GM23248 (cell line): Measurements from ENCODE around the genes TESMIN and SMIM38.

- RAMPAGE, long total RNA: no peak
These were observed 7.8 kb downstream of the AIP start for GRCh38 chr11:67490502-67491161.

- RAMPAGE, long total RNA: no peak
These were observed 448 bp upstream of the CDK2AP2 start for GRCh38 chr11:67508307-67508912.

DNA sequence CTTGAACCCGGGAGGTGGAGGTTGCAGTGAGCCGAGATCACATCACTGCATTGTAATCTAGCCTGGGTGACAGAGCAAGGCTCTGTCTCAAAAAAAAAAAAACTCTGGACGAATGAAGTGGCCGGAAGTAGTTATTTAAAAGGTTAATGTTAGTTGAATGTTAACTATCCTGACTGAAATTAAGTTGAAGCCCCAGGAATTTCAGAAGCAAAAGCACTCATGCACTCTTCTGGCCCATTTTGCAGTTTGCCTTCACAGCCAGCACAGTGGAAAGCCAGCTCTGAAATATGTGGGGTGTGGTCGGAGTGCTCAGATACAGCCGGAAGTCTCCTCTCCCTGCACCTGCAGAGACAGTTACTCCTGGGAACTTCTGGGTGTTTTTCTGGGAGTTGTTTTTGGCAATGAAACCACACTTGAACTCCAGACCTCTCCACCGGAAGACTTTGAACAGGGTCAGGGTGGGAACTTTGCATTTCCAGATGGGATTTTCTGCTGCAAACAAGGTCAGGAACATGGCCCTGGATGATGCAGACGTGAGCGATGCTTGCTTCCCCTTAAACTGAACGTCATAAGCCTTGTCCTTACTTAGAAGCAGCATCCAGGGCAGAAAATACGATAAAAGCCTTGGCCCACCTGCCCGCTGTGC, 21.4 kb upstream of the CABP2 start:
- RAMPAGE, long total RNA: no peak

DNA sequence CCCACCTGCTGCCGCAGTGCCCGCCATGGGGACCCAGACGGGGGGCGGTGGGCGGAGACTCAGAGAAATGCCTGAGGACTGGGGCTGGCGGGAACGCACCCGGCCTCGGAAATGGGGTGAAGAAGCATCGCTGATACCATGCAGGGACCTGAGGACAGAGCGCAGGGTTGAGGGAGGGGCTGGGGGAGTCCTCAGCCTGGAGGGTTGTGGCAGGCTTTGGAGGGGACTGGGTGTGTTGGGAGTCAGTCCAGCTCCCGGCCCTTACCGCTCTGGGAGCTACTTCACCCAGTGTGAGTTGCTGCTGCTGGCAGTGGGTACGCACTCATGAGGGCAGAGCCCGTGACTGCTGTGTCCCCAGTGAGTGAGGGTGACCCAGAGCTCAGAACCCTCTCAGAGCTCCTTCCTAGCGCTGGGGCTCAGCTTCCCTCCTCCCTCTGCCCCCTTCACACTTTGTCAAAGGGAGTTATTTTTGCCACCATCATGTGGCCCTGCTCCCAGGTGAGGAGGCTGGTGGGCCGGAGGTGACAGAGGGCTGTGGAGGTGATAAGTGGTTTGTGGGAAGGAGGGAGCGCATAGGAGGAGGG, 9.6 kb downstream of the NDUFV1 start:
- RAMPAGE, long total RNA: no peak

GRCh38 chr11:67848441-67848971, 155.4 kb downstream of the UNC93B1 start:
- RAMPAGE, long total RNA: no peak

GRCh38 chr11:67991683-67992080, 12.2 kb downstream of the UNC93B1 start:
- RAMPAGE, long total RNA: no peak

- RAMPAGE, long total RNA: no peak
These were observed 15.1 kb downstream of the TCIRG1 start for GRCh38 chr11:68053681-68054643.

DNA sequence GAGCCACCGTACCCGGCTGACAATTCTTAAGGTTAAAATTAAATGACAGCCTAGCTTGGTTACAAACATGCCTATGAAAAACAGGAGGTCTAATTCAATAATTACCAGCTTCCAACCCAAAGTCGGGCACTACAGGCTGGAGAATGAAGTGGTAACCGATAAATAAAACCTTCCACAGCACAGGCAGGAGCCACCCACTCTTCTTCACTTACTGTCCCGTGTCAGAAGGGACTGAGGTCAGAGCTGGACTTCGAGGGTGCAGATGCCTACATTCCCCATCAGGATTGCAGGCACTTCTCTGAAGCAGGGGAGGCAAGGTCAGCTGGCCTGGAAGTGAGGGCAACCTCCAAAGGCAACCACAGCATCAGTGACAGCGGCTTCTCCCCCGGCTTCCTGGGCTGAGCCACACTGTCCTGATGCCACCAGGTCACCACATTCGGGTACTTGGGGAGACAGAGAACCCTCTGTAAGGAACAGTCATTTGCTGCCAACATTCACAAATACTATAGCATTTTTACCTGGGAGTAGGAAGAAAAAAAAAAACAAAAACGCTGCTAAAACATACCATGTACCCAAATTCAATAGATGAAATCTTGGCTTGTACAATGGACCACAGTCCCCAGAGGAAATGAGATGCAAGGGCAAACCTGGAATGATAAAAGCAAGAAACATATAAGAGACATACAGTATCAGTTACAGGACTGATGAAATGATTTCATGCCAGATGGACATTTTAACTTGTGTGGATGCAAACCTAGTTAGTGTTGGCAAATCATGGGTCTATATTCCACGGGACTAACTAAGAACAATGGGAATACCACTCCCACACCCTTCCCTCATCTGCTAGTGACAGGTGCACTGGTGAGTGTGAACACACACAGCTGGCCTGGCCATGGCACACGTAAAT, 22.8 kb downstream of the TCIRG1 start:
- RAMPAGE, long total RNA: no peak

- RAMPAGE, long total RNA: no peak
These were observed 21.7 kb downstream of the CHKA start for GRCh38 chr11:68099296-68100011.

GRCh38 chr11:68315503-68316012, 3.2 kb downstream of the LRP5 start:
- RAMPAGE, long total RNA: no peak

GRCh38 chr11:68579674-68580333, 104.5 kb upstream of the GAL start:
- RAMPAGE, long total RNA: no peak

GRCh38 chr11:68750846-68751898, at the start of gene TESMIN:
Gene TESMIN, minus strand, starts transcription at chr11:68751520.
- RAMPAGE, long total RNA: no peak

GRCh38 chr11:69010771-69011769, 2.0 kb downstream of the MRGPRF start:
- RAMPAGE, long total RNA: no peak

- RAMPAGE, long total RNA: no peak
These were observed 304 bp downstream of the MRGPRF start for GRCh38 chr11:69012829-69013054.

GRCh38 chr11:69018198-69018624, 5.2 kb upstream of the MRGPRF start:
- RAMPAGE, long total RNA: no peak

DNA sequence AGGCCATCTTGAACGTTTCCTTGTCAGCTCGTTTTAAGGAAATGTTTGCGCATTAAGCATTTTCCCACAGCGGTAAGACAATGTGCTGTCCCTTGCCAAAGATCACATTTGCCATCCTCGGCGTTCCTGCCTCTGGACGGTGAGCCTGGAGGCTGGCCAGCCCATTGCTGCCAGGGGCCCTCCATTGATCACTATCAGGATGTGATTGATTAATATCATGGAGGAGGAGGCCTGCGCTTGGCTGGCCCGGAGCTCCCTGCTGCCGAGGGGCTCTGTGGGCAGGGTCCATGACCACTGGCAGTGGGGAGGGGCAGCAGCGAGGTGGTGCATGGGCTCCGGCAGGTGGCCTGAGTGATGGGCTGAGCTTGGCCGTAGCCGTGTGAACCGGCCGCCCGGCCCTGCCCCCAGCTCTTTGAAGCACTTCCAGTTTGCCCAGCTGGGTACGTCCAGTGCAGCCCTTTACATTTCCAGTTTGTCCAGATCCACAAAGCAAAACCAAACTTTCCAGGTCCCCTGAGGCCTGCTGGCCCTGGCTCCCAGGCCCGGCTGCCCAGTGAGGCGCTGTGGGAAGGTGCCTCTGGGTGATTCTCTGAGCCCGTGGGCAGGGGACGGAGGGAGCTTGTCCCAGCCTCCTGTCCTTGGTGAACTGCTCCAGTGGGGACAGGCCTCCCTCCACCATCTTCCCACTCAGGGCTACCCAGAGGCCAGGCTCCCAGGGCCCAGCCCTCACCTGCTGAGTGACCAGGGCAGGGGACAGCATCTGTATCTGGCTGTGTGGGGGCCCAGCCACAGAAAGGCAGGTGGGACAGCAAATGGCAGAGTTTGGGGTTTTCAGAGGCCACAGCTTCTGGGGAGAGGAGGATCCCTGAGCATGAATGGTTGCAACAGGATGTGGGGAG, 49.4 kb upstream of the SMIM38 start:
- RAMPAGE, long total RNA: no peak

- RAMPAGE, long total RNA: no peak
These were observed 18.2 kb upstream of the SMIM38 start for GRCh38 chr11:69137436-69137950.

DNA sequence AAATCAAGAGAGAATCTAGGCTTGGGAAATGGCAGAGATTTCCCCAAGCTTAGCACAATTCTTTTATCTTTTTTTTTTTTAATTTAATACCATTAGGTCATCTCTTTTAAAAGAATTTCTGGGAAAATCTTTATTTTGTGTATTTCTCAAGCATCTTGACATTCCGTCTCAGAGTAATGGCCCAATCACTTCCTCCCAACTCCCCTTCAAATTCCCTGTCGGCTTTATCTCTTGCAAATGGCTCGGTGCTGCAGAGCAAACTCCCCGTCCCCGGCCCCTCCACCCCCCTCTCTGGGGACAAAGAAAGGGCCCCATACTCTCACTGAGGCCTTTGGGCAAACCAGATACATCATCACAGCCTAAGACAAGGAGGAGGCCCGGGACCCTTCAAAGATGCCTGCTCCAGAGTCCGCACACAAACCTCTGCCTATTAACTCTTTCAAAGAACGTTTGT, 4.0 kb upstream of the SMIM38 start:
- RAMPAGE, long total RNA: no peak

DNA sequence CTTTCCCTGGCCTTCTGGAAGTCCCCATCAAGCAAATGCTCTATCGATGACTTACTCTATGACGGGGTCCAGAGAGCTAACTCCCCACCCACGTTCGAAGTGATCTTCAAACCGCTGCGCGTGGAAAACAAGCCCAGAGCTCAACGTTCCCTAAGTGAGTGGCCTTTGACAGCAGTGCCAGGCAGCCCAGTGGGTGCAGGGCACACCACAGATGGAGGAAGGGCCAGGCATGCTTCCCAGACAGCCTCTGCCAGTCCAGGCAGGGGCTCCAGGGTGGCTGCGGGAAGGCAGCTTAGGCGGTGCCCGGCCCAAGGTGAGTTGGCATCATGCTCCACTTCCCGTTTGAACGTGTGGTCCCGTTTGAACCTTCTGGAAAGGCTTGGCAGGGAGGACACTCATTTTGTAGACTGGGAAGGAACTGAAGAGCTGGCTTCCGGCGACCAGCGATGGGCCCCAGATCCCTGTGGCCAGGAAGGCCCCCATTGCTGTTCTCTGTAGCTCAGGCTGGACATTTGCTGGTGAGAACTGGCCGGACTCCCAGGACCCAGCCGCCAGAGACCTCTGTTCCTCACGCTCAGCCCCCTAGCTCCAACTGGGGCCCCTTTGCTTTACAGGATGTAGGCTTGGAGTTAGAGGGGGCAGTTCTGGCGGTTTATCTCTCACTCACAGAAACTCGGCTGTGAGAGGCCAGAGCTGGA, at the start of gene SMIM38:
SMIM38 (plus strand) TSS at position 134 of the 698 bp plus-strand sequence.
- RAMPAGE, long total RNA: no peak

GRCh38 chr11:69157090-69157888, 1.6 kb downstream of the SMIM38 start:
- RAMPAGE, long total RNA: no peak